Kidney (tissue), 2 donors: ENCODE results near the genes HNRNPF and ALOX5.

DNA sequence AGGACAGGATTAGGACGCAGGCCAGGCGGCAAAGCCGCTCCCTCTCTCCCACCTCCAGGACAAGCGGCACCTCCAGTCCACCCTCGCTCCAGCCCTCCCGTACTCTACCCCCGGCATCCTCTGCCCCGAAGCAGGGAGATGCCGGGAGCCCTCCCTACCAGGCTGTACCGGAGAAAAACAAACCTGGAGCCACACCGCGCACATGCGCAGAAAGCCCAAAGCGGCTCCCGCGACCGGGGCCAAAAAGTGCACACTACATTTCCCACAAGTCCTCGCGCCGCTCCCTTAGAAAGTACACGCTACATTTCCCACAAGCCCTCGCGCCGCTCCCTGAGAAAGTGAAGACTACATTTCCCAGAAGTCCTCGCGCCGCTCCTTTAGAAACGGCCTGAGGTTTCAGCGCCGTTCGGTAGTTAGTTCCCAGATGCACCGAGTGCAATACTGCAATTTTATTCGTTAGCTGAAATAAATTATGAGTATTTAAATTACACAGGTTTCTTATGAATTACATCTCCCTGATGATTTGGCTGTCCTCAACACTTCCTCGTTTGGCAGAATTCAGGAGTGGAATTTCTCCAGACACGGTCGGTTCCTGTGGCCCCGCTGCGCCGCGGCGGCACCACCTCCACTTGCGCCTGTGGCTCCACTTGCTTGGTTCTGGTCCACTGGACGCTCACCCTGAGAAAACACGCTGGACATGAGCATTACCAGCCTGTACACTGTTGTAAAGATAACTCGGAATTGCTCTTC, 85.6 kb downstream of the ZNF33B start:
- PRO-cap, result bidirectional peak, plus-strand start at position 380 of the sequence, minus-strand start at position 161 of the sequence
- RRBS, result 3% methylated on average over 8 of the region's 45 CpGs

GRCh38 chr10:42798178-42798808, 15.7 kb downstream of the BMS1 start:
- PRO-cap, result no peak
- RRBS, result no CpG with 5 or more reads among the region's 6 CpGs

DNA sequence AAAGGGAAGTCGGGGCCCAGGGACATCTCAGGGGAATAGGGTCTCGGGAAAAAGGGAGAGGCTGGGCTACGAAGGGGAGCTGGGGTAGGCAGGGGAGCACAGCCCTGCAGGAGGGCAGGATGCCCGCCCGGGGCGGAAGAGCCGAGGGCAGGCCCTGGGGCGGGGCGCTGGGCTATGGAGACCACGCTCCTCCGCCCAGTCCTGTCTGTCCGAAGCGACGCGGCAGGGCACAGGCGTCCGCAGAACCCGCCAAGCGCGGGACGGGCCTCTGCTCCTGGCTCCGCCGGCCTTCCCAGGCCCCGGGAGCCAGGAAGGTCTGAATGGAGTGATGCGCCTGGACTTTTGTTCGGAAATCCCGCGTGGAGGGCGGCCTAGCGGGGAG, 143.5 kb upstream of the RET start:
- PRO-cap, result unidirectional peak, plus-strand start at position 150 of the sequence
- RRBS, result 0% methylated on average over 2 of the region's 30 CpGs

GRCh38 chr10:43101120-43101563, 24.3 kb downstream of the RET start:
- PRO-cap, result no peak
- RRBS, result no CpG with 5 or more reads among the region's 6 CpGs

DNA sequence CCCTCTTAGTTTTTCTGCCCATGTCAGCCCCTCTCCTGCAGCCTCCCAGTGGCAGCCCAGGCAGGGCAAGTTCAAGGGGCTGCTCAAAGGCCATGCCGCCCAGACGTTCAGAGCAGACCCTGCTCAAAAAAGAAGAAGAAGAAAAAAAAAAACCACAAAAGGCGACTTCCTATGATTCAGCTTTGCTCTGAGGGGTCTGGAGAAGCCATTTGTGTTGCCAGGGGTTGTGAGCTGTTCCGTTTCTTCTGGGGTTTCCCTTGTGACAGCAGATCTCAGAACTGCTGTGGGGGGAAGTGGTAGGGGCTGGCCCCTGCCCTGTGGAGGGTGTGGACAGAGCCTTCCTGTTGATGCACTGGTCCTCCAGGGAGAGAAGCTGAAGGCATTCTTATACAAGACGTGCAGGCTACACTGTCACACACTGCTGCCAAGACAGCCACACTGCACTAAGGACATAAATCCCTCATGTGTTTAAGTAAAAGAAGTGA, 17.4 kb upstream of the CSGALNACT2 start:
- PRO-cap, result no peak
- RRBS, result no CpG with 5 or more reads among the region's 5 CpGs

DNA sequence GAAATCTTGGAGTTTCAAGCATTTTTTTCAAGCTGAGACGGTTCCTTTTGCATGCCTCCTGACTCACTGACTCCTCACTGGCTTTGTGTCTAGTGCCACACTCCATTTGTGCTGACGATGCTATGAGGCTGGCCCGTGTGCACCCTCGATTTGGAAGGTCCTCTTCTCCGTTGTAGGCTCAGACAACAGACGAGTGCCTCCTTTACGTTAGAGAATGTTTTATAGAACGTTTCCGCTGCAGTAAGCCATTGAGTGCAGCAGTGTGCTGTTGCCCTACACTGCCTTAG, 10.8 kb upstream of the CSGALNACT2 start:
- PRO-cap, result no peak
- RRBS, result no CpG with 5 or more reads among the region's 9 CpGs

DNA sequence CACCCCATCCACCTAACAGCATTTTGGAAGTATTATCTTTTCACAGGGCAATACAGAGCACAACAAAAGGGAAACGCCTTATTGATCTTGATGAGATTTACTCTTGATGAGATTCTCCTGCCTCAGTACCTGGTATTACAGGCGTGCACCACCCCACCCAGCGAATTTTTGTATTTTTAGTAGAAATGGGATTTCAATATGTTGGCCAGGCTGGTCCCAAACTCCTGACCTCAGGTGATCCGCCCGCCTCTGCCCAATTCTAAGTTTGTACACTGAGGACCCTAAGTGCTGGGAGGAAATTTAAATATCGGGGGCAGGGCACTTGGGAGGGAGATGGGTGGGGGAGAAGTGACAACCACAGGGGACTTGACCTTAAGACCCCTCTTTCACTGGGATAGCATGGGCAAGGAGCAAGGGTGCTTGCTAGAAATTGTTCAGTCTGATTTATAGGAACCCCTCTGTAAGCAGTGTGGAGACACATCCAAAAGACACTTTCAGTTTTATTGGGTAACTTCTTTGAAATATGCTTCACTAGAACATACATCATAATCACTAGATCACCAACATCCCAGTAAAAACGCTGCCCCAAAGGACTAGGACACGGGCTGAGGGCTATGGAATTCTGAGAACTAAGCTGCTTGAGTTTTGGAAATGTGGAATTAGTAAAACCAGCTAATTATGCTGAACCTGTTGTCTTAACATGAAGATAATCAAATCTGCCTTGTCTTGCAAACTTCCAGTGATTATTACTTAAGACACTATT, 14.0 kb downstream of the HNRNPF start:
- PRO-cap, result no peak
- RRBS, result no CpG with 5 or more reads among the region's 8 CpGs

DNA sequence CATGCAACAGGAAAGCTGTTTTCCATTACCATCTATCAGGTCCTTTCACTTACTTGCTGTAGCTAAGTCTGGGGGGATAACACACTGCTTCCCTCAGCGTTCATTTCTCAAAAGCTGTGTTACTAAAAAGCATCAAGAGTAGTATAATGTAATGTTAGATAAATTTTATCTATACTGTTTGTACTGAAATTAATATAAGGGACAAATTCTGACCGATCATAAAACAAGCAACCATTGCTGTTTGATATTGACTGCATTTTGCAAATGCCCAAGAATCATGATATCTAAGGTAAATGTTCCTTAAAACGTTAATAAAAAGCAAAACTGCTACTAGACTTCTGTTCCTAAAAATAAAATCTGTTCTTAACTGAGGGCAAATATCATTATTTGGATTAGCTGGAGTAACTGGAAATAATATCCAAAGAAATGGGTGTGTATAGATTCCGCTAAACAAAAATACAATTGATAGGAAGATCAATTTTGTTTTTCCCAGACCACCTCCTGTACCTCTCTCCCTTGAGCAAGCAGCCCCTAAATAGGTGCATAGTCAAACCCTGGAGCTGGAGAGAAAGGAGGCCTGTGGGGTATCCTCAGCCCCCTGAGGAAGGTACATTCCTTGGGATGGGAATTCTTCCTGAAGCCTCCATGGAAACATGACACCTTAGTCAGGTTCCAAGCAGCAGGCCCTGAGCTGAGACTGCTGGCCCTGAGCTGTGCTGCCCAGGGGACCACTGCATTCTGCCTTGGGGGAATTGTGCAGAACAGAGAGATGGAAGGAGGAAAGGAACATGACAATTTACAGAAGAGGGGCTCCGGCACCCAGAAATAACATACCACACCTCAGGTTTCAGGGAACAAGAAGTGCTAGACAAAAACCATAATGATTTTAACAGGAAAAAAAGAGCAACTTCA, 7.5 kb downstream of the HNRNPF start:
- PRO-cap, result no peak
- RRBS, result no CpG with 5 or more reads among the region's 5 CpGs

DNA sequence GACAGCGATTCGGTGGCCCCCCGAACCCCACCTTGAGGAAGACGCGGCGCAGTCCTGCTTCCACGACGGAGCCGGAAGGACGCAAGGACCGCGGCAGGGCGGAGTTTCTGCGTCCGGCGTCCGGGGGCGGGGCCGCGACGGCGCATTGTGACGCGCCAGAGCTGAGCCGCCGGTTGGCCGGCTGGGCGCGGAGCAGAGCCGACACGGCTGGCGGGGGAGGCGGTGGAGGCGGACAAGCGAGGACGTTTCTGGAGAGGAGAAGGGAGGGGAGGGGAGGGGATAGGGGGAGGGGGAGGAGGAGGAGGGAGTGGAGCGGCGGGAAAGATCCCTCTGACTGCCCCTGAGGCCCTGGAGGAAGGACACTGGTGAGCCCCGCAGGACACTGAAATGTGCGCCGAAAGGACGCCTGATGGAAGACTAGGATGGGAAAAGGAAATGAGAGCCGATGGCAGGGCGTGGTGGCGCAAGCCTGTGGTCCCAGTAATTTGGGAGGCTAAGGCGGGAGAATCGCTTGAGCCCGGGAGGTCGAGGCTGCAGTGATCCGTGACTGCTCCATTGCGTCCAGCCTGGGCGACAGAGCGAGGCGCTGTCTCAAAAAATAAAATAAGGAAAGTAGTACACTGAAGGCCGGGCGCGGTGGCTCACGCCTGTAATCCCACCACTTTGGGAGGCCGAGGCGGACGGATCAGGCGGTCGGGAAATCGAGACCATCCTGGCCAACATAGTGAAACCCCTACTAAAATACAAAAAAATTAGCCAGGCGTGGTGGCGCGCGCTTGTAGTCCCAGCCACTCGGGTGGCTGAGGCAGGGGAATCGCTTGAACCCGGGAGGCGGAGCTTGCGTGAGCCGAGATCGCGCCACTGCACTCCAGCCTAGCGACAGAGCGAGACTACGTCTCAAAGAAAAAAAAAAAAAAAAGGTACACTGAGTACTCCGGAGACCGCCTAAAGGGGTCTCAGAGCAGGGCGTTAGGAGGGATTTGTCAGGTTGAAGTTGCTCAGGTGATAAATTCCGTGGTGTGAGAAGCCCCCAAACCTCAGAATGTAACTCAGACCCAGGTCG, at the start of gene HNRNPF:
TSS of gene HNRNPF (minus strand) at position 87 of the 1,063 bp plus-strand sequence.
- PRO-cap, result bidirectional peak, plus-strand start at position 164 of the sequence, minus-strand start at position 73 of the sequence
- RRBS, result 3% methylated on average over 27 of the region's 84 CpGs

GRCh38 chr10:43437296-43437608, 341 bp downstream of the ZNF487 start:
- PRO-cap, result no peak
- RRBS, result under 1% methylated on average over 8 of the region's 15 CpGs

DNA sequence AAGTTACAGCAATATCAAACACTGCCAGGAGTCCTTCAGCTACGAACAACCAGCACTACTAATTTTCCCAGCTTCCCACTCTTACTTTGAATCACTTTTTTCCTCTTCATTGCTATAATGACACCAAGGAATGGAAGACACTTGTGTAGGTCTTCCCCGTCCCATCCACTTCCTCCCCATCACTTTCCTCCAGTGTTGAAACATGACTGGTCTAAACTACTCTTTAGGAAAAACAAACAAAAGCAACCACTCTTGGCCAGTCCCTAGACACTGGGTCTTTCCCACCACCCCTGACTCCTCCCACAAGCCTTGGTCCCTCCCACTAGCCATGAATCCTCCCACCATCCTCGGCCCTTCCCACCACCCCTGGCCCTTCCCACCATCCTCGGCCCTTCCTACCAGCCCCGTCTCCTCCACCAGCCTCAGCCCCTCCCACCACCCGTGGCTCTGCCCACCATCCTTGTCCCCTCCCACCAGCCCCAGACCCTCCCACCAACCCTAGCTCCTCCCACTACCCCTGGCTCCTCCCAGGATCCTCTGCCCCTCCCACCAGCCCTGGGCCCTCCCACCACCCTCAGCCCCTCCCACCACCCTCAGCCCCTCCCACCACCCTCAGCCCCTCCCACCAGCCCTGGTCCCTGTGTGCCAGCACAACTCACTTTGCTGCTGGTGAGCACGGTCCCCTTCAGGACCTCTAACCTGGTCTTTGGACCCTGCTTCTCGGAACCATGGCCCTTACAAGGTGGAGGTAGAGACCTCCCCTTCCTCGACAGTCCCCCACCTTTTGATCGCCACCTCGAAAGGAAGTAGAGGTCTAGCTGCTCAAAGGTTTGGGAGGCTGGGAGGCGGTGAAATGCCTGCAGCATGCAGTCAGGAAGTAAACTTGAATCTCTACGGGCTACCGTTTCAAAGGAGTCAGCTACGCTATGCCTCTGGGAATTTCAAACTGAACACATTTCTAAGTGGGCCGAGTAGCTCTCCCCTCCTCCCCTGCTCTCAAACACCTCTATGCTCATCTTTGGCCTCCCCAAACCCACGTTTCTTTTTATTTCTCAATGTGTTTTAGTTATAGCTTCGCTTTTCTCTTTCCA, 68.4 kb downstream of the CXCL12 start:
- PRO-cap, result no peak
- RRBS, result no CpG with 5 or more reads among the region's 18 CpGs

- PRO-cap, result no peak
- RRBS, result 7% methylated on average over 16 of the region's 42 CpGs
These were observed 1.6 kb upstream of the CXCL12 start for GRCh38 chr10:44386344-44386969.

- PRO-cap, result bidirectional peak, plus-strand start at chr10:44975054, minus-strand start at chr10:44975060
- RRBS, result 10% methylated on average over 24 of the region's 42 CpGs
These were observed 3.9 kb downstream of the DEPP1 start for GRCh38 chr10:44974574-44975233.

DNA sequence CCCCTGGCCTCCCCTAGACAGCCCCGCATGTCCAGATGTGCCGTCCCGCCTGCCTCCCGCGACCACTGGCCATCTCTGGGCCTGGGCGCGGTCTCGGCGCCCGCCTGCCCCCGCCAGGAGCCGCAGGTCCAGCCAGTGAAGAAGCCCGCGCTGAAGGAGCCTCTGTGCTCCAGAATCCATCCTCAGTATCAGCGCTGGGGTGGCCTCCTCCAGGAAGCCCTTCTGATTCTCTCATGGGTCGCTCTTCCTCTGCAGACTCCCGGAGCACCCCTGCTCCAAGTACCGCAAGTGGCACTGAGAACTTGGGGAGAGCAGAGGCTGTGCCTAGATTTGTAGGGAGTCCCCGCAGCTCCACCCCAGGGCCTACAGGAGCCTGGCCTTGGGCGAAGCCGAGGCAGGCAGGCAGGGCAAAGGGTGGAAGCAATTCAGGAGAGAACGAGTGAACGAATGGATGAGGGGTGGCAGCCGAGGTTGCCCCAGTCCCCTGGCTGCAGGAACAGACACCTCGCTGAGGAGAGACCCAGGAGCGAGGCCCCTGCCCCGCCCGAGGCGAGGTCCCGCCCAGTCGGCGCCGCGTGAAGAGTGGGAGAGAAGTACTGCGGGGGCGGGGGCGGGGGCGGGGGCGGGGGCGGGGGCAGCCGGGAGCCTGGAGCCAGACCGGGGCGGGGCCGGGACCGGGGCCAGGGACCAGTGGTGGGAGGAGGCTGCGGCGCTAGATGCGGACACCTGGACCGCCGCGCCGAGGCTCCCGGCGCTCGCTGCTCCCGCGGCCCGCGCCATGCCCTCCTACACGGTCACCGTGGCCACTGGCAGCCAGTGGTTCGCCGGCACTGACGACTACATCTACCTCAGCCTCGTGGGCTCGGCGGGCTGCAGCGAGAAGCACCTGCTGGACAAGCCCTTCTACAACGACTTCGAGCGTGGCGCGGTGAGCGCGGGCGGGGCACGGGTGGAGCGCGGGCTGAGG, at the start of gene ALOX5:
TSS of gene ALOX5 (plus strand) at position 715 of the 967 bp plus-strand sequence.
- PRO-cap, result bidirectional peak, plus-strand start at position 690 of the sequence, minus-strand start at position 567 of the sequence
- RRBS, result 3% methylated on average over 19 of the region's 79 CpGs

DNA sequence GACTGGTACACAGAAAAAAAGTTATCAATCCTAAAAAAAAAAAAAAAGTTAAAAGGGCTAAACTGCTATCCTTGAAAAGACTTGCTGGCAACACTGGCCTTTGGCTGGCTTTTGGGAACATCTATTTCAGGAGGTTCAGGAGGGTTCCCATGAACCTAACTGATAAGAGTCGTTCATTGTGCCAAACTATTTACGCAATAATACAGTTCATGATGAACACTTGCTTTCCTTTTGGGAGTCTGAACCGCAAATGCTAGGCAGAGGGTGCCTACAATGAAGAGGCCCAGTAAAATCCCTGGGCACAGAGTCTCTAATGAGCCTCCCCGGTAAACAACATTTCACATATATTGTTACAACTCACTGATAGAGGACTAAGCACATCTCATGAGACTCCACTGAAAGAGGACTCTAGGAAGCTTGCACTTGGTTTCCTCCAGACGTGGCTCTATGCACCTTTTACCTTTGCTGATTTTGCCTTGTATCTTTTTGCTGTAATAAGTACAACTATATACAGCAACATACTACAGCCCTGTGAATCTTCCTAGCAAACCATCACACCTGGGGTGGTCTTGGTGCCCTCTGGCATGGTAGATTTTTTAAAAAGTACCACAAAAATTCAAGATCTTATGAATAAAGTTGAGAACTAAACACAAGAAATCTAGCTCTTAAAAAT, 45.0 kb downstream of the ZFAND4 start:
- PRO-cap, result no peak
- RRBS, result no CpG with 5 or more reads among the region's 5 CpGs

GRCh38 chr10:45653309-45653929, 19.2 kb downstream of the ZFAND4 start:
- PRO-cap, result no peak
- RRBS, result no CpG with 5 or more reads among the region's 3 CpGs

- PRO-cap, result no peak
- RRBS, result no CpG with 5 or more reads among the region's 5 CpGs
These were observed 6.1 kb downstream of the MSMB start for GRCh38 chr10:46039792-46040468.

DNA sequence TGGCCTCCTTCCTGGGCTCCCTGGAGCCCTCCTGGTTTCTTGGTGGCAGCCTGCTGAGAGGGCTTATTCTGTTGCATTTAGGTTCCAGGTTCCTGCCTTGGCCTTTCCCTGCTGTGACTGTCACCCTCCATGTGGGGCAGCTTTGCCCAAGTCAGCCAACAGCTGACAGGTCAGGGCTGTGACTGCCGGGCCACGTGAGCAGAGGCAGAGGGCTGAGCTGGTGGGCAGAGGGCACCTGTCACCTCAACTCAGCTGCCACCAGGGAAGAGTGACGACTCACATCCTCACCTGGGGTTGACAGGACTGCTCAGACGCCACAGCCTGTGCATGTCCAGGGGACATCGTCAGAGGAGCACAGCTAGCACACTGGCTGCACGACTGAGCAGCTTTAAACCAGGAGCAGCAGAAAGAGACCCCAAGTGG, 45.4 kb upstream of the MSMB start:
- PRO-cap, result no peak
- RRBS, result no CpG with 5 or more reads among the region's 6 CpGs

- PRO-cap, result no peak
- RRBS, result no CpG with 5 or more reads among the region's 8 CpGs
These were observed 47.9 kb upstream of the MSMB start for GRCh38 chr10:46093957-46094387.

DNA sequence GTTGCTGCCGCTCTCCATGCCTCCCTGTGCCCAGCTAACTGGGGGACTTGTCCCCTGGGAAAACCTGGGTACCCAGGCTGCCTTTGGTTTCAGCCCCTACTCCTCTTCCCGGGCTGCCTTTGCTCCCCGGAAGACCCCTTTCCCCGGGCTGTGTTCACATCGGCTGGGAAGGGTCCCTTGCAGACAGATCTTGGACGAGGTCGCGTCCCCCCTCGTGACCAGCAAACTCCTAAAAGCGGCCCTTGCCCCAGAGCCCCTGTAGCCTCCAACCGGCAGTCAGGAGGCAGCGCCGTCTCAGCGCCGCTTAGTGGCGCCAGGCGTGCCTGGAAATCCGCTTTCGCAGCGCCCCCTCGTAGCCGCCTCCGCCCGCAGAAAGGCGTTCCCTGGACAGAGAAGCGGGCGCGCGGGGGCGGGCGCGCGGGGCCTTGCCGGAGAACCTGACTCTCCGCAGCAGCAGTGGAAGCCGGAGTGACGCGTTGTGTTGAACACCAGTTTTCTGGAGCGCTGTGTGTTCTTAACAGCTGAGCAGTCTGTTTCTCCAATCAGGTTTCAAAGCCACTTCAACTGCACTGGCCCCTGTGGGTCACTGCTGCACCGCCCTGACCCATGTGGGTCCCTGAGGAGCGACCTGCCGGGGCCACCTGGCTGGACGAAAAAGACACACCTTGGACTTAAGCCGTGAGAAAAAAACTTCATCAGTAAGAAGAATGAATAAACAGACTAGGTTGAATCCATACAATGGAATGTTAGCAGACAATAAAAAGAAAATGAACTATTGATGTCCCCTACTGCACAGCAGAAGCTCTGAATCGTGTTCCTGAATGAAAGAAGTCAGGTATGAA, 22.6 kb downstream of the ANXA8L1 start:
- PRO-cap, result no peak
- RRBS, result no CpG with 5 or more reads among the region's 45 CpGs